Left lobe of liver (tissue), 1 donor: ENCODE results near the gene PLPP3.

DNA sequence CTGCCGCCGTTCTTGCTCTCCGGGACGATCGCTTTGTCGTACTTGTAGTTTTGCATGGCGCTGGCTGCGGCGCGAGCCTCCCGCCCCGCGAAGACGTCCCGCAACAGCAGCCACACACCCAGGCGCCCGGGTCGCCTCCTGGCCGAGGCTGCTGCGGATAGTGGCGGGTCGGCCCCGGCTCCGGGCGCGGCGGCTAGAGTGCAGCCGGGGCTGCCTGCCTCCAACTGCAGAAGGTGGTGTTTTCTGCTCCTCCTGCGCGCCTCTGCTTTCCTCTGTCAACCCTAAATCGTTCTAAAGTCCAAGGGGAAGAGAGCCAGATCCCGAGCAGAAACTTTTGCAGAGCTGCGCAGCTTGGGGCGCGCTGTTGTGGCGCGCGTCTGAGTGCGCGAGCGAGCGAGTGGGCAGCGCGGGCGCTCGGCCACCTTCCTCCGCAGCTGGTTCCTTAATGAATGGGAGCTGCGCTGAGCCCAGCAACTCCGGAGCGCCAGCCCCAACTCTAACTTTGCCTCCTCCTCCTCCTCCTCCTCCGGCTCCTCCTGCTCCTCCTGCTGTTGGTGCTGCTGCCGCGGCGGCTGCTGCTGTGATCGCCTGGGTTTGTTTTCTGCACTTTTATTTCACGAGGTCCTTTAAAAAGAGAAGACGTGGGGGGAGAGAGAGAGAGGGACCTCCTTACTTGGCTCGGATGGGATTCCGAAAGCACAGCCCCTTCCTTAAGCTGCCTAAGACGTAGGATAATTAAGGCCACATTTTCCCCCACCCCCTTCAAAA lies at the start of gene PLPP3:
PLPP3 (minus strand) TSS at position 603 of the 768 bp plus-strand sequence.
- PRO-cap = bidirectional peak, plus-strand start at position 327 of the sequence, minus-strand start at position 264 of the sequence; bidirectional peak, plus-strand start outside the sequence, minus-strand start at position 684 of the sequence

DNA sequence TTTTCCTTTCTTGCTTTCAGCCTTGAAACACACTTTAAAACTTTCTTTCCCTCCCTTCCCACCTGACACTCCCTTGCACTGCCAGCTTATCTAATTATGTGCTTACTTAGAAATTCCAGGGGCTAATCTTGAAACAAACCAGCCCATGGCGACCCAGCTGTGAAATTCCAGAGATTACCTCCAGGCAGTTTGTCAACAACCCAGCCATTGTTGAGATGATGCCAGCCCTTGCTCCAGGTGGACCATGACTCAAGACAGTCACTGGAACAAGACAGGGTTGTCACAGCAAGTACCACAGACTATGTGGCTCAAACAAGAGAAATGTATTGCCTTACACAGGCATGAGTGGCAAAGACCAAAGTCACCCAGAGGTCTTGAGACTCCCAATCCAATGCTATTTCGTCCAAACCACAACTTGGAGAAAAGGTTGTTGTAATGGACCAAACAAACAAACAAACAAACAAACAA lies 7.9 kb downstream of the FYB2 start:
- PRO-cap = no peak

- PRO-cap = bidirectional peak, plus-strand start at chr1:56910859, minus-strand start at chr1:56910628
These were observed 55.6 kb downstream of the C8B start for GRCh38 chr1:56910167-56910689.

DNA sequence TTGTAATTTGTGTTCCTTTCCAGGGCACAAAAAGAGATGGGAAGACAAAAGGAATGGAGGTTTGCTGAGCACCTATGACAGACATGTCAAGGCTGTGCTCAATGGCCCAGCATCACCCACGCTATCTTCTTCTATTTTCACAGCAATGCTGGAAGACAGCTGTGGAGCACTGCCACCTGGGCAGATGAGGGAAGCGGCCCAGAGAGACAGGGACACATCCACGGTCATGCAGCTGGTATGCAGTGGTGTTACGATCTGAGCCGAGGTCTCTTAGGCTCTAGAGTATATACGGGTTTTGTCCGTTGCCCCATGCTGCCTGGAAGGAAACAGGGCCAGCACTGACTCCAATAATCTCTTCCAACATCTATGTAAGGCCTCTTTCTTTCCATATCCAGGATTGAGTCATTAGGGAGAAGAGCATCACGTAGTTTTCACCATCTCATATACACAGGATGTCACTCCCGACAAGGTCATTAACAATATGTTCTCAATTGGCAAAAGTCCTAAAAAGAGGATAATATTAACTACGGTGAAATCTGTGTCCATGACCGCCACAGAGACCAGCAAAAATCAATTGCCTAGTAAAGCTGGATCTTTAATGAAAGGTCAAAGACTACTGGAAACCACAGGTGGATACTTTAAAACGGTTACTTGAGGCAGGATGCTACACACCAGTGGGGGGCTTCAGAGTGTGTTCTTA lies 4.4 kb downstream of the C8B start:
- PRO-cap = bidirectional peak, plus-strand start at position 641 of the sequence, minus-strand start at position 394 of the sequence

DNA sequence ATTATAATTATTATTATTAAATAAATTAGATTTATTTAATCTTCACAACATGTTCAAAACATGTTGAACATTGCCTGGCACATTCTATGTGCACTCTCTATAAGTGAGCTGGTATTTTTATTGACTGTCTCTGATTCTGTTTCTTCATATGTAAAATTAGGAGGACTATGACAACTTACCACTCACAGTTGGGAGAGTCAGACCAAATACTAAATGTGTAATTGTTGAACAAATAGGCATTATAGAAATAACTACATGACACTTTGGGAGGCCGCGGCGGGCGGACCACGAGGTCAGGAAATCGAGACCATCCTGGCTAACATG lies 951 bp upstream of the C8B start:
- PRO-cap = unidirectional peak, plus-strand start at position 271 of the sequence

DNA sequence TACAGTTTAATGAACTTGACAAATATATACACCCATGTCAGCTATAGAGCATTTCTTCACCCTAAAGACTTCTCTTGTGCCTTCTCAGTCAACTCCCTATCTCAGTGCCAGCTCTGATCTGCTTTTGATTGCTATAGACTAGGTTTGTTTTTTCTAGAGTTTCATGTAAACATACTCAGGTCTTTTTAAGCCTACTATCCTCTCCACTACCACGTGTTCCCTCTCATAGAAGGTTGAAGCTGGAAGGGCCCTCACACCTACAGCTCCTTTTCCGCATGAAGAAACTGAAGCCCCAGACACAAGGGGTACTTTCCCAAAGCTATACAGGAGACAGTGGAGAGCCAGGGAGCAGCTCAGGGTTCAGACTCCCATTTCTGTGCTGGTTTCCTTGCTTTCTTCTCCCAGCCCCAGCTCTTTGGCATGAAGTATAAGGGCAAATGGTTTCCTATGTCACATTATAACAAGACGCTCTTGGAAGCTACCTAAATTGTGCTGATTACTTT lies 38.1 kb upstream of the C8B start:
- PRO-cap = bidirectional peak, plus-strand start at position 226 of the sequence, minus-strand start at position 98 of the sequence

- PRO-cap = bidirectional peak, plus-strand start at chr1:57034939, minus-strand start at chr1:57034837
These were observed 68.9 kb upstream of the C8B start for GRCh38 chr1:57034765-57035090.

GRCh38 chr1:57282871-57283192 lies 141.0 kb downstream of the DAB1 start:
- PRO-cap = unidirectional peak, minus-strand start at chr1:57283056

- PRO-cap = no peak
These were observed 116.6 kb downstream of the DAB1 start for GRCh38 chr1:57307343-57307542.

DNA sequence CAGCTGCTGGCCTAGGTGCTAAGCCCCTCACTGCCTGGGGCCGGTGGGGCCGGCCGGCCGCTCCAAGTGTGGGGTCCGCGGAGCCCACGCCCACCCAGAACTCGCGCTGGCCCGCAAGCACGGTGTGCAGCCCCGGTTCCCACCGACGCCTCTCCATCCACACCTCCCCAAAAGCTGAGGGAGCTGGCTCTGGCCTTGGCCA lies 80.3 kb downstream of the DAB1 start:
- PRO-cap = unidirectional peak, plus-strand start at position 74 of the sequence

DNA sequence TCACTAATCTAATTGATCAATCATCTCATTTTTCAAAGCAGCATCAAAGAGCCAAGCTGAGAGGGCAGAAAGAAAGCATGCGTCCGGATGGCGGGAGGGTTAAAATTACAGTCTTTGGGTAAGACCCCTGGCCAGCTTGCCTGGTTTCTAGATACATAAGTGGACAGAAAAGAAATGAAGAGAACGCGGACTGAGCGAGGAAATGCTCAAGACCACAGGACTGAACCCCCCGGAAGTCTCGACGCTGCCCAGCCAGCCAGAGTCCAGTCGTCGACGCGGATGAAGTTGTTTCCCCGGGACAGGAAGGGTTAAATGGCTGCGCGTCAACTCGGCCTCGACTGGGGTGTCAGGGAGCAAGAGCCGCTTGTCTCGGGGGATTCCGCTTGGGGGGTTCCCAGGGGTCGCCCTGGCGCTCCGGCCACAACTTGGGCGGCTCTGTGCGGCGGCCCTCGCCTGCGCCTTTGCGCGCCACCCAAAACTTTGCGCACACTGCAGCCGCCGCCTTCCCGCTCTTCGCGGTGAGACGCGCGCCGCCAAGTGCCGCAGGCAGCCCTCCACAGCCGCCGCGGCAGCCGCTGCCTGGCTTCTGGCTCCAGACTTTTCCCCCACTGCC lies 297.0 kb downstream of the OMA1 start:
- PRO-cap = no peak

GRCh38 chr1:58282565-58282944 lies 264.0 kb downstream of the OMA1 start:
- PRO-cap = no peak

- PRO-cap = no peak
These were observed 3.2 kb downstream of the TACSTD2 start for GRCh38 chr1:58573545-58574597.

DNA sequence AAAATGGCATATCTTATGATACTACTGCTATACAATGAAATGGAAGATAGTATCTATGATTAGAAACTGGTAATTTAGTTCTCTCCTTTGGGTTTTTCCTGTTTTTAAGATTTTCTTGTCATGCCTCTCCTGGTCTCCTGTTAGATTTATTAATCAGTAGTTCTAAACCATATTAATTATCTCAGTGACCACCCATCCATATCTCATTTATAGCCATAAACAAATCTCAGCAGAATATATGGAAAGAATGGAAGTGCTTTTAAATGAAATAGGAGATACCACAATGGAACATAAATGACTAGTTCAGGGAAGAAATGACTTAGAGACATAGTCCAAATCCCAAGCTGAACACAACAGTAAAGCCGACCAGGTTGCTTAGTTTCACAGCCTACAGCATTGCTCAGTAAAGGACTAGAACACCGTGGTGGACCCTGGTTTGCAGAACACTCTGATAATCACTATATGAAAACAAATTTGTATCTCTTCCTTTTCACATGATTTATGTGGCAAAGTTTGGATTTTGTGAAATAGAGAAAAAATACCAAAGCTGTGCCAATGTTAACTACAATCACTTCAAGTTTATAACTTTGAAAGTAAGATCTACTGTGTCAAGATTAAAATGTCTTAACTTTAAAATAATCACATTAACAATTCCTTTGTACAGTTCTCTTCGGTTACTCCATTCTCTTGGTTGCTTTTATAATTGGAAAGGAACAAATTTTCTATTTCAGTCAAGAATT lies 40.3 kb downstream of the MYSM1 start:
- PRO-cap = no peak

- PRO-cap = no peak
These were observed 30.6 kb downstream of the JUN start for GRCh38 chr1:58753102-58753751.

DNA sequence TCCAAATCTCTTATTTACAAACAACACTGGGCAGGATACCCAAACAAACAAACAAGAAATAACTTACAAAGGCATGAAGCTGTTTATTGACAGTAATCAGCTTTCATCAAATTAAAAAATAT lies 2.6 kb downstream of the JUN start:
- PRO-cap = no peak

DNA sequence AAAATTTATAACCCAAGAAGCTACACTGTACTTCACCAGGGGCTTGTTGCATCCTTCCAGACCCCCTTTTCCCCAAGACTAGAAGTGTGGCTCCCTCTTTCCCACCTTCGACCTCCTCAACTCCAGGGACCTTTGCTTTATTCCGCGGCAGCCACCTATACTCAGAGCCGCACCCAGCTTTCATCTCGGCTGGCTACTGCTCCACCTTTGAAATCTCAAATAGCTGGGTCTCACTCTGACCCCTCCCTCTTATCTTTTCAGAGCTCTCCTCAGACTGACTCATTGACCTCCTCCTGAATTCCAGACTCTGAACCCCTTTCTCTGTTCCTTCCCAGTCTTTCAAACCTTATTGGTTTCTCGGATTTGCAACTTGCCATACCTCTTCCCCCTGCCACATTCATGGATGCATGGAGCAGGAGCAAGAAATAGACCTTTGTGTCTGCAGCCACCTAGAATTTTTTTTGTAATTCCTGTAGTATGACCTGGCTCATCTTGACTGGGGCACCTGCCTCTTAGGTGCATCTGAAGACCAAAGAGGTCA lies 144.7 kb upstream of the JUN start:
- PRO-cap = no peak

GRCh38 chr1:58929507-58930405 lies 145.9 kb upstream of the JUN start:
- PRO-cap = no peak

- PRO-cap = no peak
These were observed 158.4 kb upstream of the FGGY start for GRCh38 chr1:59138369-59138950.

DNA sequence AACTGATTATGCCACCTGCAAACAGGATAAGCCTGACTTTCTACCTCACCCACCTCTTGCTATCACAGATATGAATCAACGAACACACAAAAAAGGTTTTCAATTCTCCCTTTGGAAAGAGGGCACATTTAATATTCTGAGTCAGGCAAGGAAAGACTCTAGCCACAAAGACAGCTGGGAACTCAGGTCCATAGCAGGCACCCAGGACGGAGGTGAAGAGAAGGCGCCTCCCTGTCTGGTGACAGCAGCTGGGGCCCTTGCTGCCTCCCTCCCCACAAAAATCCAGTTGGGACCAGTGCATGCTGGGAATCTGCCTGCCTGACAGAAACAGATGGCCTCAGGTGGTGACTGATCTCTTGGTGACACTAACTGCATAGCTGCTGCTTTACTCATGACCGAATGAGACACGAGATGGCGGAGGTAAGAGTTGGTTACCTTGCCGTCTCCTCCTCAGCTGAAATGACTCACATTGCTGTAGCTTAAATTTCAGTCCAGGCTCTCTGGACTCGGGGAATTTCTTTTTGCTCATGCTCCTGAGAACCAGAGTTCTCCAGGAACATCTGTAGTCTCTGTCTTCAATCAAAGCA lies 130.2 kb downstream of the FGGY start:
- PRO-cap = no peak